Choroid plexus epithelial cell (primary cell): ENCODE measurements around a stretch of chr10.

GRCh38 chr10:78963746-78964156, 105.0 kb upstream of the ZMIZ1 start:
- RRBS: 55% methylated on average over 3 of the region's 14 CpGs

GRCh38 chr10:79038754-79039226, 30.0 kb upstream of the ZMIZ1 start:
- RRBS: no CpG with 5 or more reads among the region's 8 CpGs

GRCh38 chr10:79111482-79112220, 42.9 kb downstream of the ZMIZ1 start:
- RRBS: no CpG with 5 or more reads among the region's 9 CpGs

GRCh38 chr10:79137833-79138565, 69.2 kb downstream of the ZMIZ1 start:
- RRBS: no CpG with 5 or more reads among the region's 20 CpGs

DNA sequence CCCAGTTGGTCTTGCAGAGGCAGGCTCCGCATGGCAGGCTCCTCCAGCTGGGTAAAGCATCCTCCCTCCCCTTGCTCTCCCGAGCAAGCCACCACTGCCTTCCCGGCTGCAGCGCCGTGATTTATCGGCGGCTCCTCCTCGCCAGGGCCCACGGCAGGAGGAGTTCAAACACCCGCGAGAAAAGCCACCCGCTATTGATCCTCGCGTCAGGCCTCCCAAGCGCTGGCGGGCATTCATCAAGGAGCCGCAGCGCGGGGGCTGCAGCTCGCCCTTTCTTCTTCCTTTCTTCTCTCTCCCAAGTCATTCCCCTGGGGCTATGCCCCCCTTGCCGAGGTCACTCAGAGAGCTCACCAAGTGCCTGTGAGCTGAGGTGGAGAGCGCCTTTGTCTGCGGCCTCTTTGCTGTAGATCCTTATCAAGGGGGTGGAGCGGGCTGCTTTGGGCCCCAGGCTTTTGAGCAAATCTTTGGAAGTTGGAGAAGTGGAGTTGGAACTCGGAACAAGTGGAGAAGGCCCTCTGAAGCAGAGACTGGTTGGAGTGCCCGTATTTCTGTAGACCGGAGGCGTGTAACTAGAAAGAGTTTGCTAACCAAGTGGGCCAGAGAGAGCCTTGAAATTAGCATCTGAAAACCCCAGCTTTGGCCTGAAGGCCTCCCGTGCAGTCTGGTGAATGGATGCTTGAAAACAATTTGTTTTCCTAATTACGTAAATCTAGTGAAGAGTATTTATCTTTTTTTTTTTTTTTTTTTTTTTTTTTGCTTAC, 107.2 kb upstream of the PPIF start:
- RRBS: no CpG with 5 or more reads among the region's 30 CpGs

GRCh38 chr10:79254930-79255911, 92.0 kb upstream of the PPIF start:
- RRBS: no CpG with 5 or more reads among the region's 24 CpGs

- RRBS: under 1% methylated on average over 3 of the region's 32 CpGs
Observed at GRCh38 chr10:79298703-79299777, 48.2 kb upstream of the PPIF start.

DNA sequence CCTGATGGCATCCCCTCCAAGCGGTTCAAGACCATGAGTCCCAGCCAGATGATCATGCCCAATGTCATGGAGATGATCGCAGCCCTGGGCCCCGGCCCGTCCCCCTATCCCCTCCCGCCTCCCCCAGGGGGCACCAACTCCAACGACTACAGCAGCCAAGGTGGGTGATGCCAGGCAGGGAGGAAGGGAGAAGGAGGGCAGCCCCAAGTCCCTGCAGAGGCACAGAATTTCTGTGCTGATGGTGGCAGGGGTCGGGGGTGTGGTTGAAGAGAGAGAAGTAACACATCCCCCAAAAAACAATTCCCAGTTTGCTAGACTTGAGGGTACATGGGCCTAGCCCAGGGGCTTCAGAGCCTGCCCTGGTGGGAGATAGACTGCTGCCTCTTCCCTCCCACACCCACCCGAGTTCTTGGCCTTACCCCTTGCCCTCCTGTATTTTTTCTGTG, 41.1 kb upstream of the PPIF start:
- RRBS: no CpG with 5 or more reads among the region's 8 CpGs

DNA sequence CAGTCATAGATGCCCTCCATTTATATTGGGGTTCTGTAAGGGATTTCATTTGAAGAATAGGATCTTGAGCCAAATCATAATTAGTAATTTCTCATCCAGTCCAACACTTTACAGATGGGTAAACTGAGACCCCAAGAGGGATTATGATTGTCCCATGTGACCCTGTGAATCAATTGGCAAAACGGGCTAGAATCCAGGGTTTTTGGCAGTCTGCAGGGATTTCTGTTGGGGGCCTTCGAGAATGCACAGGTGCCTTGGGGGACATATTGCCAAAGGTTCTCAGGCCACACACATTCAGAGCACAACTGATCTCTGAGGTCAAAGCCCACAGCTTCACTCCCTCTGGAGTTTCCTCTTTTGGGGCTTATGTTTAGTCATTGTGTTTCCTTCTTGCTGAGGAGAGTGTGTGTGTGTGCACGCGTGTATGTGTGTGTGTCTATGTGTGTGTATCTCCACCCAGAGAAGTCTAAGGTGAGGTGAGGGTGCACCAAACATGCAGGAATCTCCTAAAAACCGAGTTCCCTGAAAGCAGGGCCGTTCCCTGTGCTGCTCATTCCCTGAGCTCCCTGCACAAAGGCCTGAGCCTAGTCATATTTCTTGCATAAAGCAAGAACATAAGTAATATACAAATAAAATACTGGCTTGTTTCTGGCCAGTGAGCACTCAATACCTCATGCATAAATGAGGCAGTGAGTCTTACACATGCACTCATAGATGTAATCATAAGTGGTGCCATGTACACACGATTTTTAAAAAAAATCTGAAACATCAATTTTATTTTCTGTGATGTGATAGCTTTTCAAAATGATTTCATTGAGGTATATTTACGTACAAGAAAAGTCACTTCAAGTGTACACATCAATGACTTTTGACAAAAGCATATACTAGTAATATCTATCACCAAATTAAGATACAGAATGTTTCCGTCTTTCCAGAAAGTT, 9.0 kb downstream of the PPIF start:
- RRBS: no CpG with 5 or more reads among the region's 9 CpGs

GRCh38 chr10:79379178-79380113, 32.2 kb downstream of the PPIF start:
- RRBS: no CpG with 5 or more reads among the region's 14 CpGs

GRCh38 chr10:79385562-79386535, 38.6 kb downstream of the PPIF start:
- RRBS: no CpG with 5 or more reads among the region's 32 CpGs

GRCh38 chr10:80152669-80153259, 20.2 kb downstream of the PLAC9 start:
- RRBS: no CpG with 5 or more reads among the region's 7 CpGs

GRCh38 chr10:80171094-80172324, 33.8 kb downstream of the ANXA11 start:
- RRBS: no CpG with 5 or more reads among the region's 11 CpGs

DNA sequence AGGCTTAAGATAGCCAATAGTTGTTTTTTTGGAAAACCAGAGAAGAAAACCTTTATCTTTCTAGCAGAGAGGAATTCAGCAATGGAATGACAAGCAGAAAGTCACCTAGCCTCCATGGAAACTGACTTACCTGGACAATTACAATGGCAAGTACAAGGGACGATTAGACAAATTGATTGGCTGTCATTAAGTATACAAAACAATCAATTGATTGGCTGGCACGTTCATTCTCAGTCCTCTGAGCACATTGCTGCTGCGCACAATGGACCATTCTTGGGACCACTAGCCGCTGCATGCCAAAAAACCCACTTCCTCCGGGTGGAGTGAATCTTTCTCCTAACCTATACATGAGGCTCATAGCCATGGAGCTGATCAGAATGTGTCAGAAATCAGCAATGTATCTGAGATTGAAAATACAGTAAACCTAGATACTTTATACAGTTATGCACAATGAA, 2.1 kb downstream of the MAT1A start:
- RRBS: no CpG with 5 or more reads among the region's 5 CpGs

- RRBS: no CpG with 5 or more reads among the region's 4 CpGs
Observed at GRCh38 chr10:80288648-80289112, 778 bp downstream of the MAT1A start.

DNA sequence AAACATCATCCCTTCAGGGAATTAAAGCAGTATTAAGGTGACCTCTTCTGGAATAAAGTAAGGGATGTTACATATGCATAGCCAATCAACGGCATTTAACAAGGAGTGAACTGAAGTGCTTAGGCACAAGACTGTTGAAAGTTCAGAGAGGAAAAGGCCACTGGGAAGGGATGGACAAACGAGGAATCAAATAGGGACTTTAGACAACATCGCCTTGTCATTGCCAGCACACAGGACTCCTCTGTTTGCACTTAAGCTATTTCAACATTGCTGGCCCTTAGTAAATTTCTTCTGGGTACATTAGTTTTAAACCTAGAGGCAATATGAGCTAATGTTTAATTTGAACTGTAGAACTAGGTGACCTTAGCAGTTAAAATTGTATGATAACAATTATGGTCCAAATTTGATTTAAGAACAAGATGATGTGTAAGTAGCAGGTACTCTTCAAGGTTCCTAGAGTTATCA, 1.4 kb upstream of the MAT1A start:
- RRBS: no CpG with 5 or more reads among the region's 3 CpGs

DNA sequence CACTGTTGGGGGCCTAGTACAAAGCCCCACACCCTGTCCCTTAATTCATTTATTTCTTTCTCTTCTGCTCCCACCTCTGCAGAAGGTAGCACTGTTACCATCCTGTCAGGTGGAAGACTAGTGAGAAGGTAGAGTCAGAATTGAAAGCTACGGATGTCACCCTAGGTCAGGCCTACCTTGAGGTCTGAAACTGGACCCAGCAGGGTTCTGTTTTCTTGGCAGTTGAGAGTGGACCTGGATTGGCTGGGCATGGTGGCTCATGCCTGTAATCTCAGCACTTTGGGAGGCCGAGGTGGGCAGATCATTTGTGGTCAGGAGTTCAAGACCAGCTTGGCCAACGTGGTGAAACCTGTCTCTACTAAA, 18.3 kb downstream of the PRXL2A start:
- RRBS: no CpG with 5 or more reads among the region's 3 CpGs

GRCh38 chr10:80454866-80455827, 1.0 kb downstream of the TSPAN14 start:
- RRBS: 2% methylated on average over 25 of the region's 41 CpGs

GRCh38 chr10:80468439-80469246, 14.5 kb downstream of the TSPAN14 start:
- RRBS: no CpG with 5 or more reads among the region's 10 CpGs

DNA sequence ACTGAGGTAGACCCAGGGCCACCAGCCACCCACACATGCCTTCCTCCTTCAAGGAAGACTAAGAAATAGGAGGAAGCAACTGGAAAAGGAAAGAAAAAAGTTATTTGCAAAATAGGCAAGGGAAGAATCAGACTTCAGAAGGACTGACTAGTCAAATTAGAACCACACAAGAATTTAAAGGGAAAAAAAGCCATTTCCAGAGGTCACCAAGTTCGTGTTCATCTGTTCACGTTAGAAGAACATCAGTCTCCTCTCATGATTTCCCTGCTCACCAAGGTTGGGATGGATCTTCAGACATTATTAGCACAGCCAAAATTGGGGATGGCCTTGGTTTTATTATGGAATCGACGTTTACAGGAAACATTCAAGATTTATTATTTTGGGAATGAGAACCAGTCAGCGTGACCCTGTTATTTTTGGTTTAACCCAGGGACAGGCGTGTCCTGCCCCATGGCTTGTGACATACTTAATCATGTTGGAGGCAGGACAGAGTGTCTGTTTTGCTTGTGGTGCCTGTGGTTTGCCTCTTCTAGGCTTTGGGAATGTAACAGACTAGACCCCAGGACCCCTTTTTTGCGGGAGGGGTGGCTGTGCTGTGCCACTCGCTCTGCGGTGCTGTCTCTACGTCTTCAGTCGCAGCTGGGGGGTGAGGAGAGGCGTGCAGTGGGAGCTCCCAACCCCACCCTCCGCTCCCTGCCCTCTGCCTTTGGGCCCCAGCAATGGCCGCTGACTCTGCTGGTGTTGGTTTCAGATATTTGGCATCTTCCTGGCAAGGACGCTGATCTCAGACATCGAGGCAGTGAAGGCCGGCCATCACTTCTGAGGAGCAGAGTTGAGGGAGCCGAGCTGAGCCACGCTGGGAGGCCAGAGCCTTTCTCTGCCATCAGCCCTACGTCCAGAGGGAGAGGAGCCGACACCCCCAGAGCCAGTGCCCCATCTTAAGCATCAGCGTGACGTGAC, 20.3 kb upstream of the SH2D4B start:
- RRBS: no CpG with 5 or more reads among the region's 23 CpGs